Ovary (tissue), 7 donors: Measurements from ENCODE around the genes ZNF473 and IZUMO2.

GRCh38 chr19:49217193-49217868 is 59.7 kb downstream of the TRPM4 start:
- PRO-cap, 7 experiments: peak in 1 of 7 experiments; most common plus-strand start chr19:49217737 (in 1); most common minus-strand start chr19:49217445 (in 1)
- RAMPAGE, long total RNA, 2 experiments: no peak in any of the 2 experiments

DNA sequence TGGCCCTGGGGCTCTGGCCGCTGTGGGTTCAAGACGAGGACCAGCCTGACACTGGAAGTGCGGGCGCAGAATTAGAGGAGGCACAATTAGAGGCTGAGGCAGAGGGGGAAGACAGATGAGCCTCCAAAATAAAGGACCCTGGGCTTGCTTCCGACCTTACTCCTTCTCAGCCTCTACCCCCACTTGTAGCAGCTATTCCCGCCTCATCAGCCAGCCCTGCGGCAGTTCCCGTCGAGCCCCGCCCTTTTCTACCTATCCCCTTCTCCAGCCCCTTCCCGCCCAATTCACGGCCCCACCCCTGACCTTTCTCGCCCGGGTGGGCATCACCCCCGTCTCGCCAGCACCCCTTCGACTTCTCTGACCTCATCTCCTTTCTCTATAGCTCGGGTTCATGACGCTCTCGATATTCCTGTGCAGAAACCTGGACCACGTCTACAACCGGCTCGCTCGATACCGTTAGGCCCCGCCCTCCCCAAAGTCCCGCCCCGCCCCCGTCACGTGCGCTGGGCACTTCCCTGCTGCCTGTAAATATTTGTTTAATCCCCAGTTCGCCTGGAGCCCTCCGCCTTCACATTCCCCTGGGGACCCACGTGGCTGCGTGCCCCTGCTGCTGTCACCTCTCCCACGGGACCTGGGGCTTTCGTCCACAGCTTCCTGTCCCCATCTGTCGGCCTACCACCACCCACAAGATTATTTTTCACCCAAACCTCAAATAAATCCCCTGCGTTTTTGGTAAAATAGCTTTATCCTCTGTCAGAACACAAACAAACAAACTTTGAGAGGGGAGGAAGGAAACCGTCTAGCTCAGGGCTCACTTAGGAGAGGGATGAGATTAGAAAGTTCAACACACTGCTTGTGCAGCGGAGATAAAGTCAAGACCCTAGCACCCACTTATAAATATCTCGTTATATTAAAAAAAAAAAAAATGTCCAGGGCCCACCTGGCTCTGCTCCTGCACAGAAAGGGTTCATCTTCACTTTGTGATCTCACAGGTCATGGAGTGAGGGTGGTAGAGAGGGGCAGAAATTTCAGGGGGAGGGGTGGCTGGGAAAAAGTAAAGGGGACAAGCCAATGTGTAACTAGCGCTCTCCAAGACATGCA is 5.0 kb downstream of the CD37 start:
- PRO-cap, 7 experiments: peak in 7 of 7 experiments; most common plus-strand start position 539 of the sequence (in 6); most common minus-strand start position 423 of the sequence (in 5)
- RAMPAGE, long total RNA, 2 experiments: start-site peak on the minus strand in 2 of 2 experiments, centred at positions 443 to 444 of the sequence, 99 to 199 reads per replicate

DNA sequence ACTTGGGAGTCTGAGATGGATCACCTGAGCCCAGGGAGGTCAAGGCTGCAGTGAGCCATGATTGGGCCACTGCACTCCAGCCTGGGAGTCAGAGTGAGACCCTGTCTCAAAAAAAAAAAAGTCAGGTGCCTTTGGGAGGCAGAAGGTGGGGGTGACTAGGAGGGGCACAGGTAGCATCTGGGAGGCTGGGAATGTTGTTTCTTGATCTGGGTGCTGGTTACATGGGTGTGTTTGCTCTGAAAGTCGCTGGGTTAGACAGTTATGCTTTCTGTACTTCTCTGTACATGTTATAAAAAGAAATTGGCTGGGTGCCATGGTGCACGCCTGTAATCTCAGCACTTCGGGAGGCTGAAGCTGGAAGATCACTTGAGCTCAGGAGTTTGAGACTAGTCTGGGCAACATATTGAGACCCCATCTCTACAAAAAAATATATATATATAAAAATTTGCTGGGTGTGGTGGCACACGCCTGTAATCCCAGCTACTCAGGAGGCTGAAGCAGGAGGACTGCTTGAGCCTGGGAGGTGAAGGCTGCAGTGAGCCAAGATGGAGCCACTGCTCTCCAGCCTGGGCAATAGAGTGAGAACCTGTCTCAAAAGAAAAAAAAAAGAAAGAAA is 15.1 kb downstream of the NOSIP start:
- PRO-cap, 7 experiments: no peak in any of the 7 experiments
- RAMPAGE, long total RNA, 2 experiments: no peak in any of the 2 experiments

- PRO-cap, 7 experiments: peak in 7 of 7 experiments; most common plus-strand start chr19:49591634 (in 6); most common minus-strand start chr19:49592235 (in 4)
- RAMPAGE, long total RNA, 2 experiments: no peak in any of the 2 experiments
These were observed 647 bp downstream of the PRR12 start for GRCh38 chr19:49591363-49592294.

DNA sequence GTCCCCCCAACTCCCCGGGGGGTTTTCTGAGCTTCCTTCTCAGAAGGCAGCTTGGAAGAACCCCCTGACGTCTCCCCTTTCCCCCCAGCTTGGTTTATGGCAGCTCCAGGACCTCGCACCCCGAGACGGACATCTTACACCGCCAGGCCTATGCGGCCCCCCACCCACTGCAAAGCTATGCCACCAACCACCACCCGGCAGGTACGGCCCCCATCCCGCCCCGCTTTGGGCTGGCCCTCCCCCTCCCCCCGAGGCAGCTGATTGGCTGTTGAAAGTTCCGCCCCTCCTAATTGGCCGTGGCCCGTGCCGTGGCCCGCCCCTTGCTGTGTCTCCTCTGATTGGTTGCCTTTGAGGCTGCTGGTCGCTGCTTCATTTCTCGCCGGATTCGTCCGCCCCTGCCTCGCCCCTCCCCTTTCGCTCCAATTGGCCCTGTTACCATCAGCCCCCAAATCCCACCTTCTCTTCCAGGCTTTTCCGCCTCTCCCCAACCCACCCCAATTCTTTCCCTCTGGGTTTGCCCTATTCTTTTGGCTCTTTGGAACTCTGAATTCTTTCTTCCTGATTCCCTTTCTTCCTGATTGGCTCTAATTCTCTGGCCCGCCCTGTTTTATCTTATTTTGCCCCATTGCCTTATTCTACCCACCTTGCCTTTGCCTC is 2.4 kb downstream of the PRR12 start:
- PRO-cap, 7 experiments: peak in 4 of 7 experiments; most common plus-strand start position 360 of the sequence (in 1); most common minus-strand start position 232 of the sequence (in 2)
- RAMPAGE, long total RNA, 2 experiments: no peak in any of the 2 experiments

GRCh38 chr19:49599173-49599971 is 8.4 kb downstream of the PRR12 start:
- PRO-cap, 7 experiments: no peak in any of the 7 experiments
- RAMPAGE, long total RNA, 2 experiments: no peak in any of the 2 experiments

DNA sequence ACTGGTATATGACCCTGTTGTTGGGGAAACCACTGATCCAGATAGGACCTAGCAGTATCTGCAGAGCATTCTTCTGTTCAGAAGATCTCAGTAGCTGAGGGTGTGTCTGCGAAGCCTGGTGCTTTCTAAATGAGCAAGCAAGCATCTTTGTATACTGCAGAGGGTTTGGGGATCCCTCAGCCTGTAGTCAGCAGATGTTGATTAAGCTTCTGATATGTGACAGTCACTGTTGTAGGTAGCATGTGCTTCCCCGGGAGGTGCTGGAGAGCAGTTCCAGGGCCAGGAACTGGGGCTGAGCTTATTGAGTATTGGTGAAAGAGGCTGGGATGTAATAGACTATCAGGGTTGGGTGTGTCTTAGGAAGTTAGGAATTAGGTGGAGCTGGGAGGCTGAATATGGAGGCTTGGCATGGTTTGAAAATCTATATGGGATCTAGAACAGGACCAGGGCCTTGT is 1.5 kb downstream of the SCAF1 start:
- PRO-cap, 7 experiments: no peak in any of the 7 experiments
- RAMPAGE, long total RNA, 2 experiments: no peak in any of the 2 experiments

GRCh38 chr19:49812599-49812990 is 497 bp downstream of the FUZ start:
- PRO-cap, 7 experiments: no peak in any of the 7 experiments
- RAMPAGE, long total RNA, 2 experiments: no peak in any of the 2 experiments

DNA sequence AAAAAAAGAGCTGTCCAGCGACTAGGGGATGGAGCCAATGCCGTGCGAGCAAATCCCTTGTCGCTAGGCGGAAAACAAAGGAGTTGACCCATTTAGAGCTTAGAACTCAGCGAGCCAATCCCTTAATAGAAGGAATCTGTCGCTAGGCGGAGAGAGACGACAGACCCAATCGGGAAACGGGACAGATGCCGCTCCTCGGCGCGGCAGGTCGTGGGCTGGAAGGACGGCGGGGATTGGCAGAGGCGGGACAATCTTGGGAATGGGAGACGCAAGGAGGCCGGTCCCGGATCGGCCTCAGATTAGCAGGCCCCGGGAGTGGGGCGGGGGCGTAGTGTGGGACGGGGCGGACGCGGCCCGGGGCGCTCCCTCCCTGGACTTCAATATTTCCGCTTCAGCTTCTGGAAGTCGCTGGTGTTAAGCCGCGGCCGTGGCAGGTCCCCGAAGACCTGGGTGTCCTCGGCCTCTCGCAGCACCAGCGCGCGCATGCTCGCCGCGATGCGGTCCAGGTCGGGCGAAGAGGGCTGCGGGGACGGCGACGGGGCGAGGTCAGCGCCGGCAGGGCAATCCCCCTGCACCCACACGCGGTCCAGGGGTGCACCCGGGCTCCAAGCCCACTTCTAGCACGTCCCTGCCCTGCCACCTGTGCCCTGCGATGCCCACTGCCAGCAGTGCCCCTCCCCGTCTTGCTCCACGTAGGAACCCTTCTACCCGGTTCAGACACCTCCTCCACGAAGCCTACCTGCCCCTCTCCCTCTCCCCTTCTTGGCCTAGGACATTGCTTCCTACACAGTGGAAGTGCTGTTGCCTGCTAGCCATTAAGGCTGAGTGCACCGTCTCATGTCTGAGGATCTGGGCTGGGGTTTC is 2.4 kb upstream of the PNKP start:
- PRO-cap, 7 experiments: peak in 7 of 7 experiments; most common plus-strand start position 250 of the sequence (in 5); most common minus-strand start position 489 of the sequence (in 2)
- RAMPAGE, long total RNA, 2 experiments: no peak in any of the 2 experiments

GRCh38 chr19:50025614-50026445 is at the start of gene ZNF473:
TSS of gene ZNF473 (plus strand) at chr19:50026005.
- PRO-cap, 7 experiments: peak in 7 of 7 experiments; most common plus-strand start chr19:50025725 (in 5); most common minus-strand start chr19:50025877 (in 7)
- RAMPAGE, long total RNA, 2 experiments: start-site peak on the plus strand in 1 of 2 experiments, at chr19:50026005-50026025 at its widest, 47 reads per replicate

- PRO-cap, 7 experiments: no peak in any of the 7 experiments
- RAMPAGE, long total RNA, 2 experiments: no peak in any of the 2 experiments
These were observed 26.0 kb downstream of the IZUMO2 start for GRCh38 chr19:50137045-50137573.

- PRO-cap, 7 experiments: no peak in any of the 7 experiments
- RAMPAGE, long total RNA, 2 experiments: no peak in any of the 2 experiments
These were observed at the start of gene IZUMO2 for GRCh38 chr19:50162908-50163539. TSS of gene IZUMO2 (minus strand) at chr19:50163281.

DNA sequence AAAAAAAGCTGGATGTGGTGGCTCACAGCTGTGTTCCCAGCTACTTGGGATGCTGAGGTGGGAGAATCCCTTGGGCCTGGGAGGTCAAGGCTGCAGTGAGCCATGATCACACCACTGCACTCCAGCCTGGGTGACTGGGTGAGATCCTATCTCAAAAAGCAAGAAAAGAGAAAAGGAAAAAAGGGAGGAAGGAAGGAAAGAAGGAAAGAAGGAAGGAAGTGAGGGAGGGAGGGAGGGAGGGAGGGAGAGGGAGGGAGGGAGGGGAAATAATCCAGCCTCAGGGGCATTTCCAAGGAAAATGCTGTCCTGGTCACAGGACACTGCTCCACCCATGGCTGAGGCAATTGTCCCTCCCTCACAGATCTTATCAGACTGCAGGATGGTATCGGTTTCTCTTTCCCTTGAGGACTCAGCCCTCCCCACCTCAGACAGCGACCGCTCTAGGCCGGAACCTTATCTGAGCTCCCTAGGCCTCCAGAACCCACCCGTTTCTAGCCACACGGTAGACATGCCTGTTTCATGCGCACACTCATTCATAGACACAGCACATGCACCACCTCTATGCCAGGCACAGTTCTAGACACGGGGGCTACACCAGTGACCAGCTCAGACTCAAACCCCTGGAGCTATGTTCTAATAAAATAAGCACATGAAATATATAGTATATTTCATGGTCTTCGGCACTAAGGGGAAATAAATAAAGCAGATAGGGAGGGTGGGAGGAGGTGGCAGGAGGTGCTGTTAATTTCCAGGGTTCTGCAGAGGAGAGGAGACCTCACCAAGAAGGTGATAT is 10.0 kb upstream of the IZUMO2 start:
- PRO-cap, 7 experiments: no peak in any of the 7 experiments
- RAMPAGE, long total RNA, 2 experiments: no peak in any of the 2 experiments

GRCh38 chr19:50205805-50206170 is 2.4 kb downstream of the MYH14 start:
- PRO-cap, 7 experiments: no peak in any of the 7 experiments
- RAMPAGE, long total RNA, 2 experiments: no peak in any of the 2 experiments

DNA sequence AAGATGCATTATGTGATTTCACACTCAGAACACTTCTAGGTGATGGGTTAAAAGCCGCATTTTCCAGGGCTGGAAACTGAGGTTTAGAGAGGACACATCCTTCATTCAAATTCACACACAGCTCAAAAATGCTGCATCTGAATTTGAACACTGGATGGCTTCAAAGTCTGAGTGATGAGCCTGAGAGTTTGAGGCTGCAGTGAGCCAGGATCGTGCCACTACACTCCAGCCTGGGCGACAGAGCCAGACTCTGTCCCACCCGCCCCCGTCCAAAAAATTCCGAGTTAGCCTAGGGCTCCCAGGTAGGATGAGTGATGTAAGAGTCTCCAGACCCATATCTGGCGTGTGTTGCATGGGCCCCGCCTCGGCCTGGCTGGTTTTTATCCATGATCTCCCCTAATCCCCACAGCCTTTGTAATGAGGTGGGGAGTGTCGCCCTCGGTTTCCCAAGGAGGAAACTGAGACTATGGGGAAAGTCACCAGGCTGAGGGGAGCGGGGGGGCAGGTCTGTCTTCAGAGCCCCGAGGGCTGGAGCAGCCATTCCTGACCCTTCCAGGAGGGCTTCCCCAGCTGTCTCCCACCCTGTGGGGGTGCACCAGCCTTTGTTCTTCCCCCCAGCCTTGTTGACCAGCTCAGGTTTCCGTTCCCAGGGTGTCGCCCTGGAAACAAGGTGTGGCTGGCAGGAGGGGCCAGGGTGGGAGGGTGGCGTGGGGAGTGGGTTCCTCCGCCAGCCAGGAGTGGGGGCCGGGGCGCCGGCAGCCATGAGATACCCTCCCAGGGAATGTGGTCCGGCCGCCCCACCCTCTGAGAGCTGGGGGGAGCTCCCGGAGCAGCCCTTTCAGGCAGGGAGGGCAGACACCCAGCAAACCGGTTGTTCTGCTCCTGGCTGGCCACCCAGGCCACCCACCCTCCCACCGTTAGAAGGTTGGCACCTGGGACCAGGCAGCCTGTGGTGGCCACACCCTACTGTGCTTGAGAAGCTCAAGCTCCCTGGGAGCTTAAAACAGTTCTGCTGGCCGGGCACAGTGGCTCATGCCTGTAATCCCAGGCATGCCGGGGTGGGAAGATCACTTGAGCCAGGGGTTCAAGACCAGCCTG is 11.5 kb downstream of the MYH14 start:
- PRO-cap, 7 experiments: no peak in any of the 7 experiments
- RAMPAGE, long total RNA, 2 experiments: no peak in any of the 2 experiments

DNA sequence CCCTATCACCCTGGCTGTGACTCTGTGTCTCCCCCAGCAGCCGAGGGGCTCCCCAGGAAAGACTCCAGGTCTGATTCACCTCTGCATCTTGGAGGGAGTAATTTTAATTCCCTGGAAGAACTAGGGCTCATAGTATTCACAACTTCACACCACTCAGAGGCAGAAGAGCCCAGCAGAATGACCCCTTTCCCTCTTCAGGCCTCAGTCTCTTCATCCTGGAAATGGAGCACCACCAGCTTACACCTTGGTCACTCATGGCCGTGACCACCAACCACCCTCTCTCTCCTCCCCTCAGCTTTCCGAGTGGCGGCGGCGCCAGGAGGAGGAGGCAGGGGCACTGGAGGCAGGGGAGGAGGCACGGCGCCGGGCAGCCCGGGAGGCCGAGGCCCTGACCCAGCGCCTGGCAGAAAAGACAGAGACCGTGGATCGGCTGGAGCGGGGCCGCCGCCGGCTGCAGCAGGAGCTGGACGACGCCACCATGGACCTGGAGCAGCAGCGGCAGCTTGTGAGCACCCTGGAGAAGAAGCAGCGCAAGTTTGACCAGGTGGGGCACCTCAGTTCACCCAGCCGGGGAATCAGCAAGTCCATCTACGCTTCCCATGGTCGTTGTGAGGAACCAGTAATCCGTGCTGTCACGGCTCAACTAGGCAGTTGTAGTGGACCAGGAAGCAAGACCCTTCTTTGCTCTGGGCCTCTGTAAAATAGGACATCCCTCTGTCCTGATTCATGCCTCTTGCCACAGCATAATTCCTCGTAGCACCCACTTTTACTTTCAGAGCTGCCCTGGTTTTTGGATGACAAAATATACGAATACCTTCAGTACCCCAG is 47.7 kb downstream of the KCNC3 start:
- PRO-cap, 7 experiments: no peak in any of the 7 experiments
- RAMPAGE, long total RNA, 2 experiments: no peak in any of the 2 experiments

GRCh38 chr19:50341029-50341272 is 11.8 kb upstream of the KCNC3 start:
- PRO-cap, 7 experiments: no peak in any of the 7 experiments
- RAMPAGE, long total RNA, 2 experiments: no peak in any of the 2 experiments

- PRO-cap, 7 experiments: no peak in any of the 7 experiments
- RAMPAGE, long total RNA, 2 experiments: no peak in any of the 2 experiments
These were observed 3.9 kb downstream of the NR1H2 start for GRCh38 chr19:50380211-50380540.

DNA sequence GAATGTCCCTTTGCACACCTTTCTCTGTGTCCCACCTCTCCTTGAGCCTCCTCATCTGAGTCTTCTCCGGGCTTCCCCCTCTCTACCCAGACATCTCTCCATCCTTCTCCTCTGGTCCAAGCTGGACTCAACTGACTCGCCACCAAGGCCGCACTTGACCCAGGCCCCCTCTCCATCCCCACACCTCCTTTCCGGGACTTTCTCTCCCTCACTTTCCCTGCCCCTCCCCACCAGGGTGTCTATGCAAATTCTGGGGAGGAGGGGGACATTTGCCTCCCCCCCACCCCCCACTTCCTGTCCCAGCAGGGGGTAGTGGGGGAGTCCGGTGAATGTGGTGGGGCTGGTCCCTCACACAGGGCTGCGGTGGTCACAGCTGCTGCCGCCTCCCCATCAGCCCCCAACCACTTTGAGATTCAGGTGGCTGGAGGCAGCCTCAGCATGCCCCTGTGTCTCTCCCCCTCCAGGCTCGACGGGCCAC is 783 bp downstream of the SPIB start:
- PRO-cap, 7 experiments: no peak in any of the 7 experiments
- RAMPAGE, long total RNA, 2 experiments: no peak in any of the 2 experiments

DNA sequence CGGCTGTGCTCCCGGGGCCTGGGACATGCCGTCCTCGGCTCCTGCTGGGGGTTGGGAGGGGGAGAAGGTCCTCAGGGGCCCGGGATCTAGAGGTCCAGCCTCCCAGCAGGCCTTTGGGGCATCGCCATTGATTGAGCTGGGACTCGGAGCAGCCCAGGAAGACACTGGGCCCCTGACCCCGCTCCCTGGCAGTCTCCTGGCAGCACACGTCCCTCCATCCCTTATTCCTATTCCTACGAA is 666 bp downstream of the JOSD2 start:
- PRO-cap, 7 experiments: peak in 2 of 7 experiments; most common plus-strand start position 116 of the sequence (in 2)
- RAMPAGE, long total RNA, 2 experiments: no peak in any of the 2 experiments